Ishikawa (cell line): ENCODE measurements around a stretch of chr19.

- RRBS: no CpG with 5 or more reads among the region's 18 CpGs
Observed at GRCh38 chr19:2187087-2187627, 23.4 kb downstream of the DOT1L start.

DNA sequence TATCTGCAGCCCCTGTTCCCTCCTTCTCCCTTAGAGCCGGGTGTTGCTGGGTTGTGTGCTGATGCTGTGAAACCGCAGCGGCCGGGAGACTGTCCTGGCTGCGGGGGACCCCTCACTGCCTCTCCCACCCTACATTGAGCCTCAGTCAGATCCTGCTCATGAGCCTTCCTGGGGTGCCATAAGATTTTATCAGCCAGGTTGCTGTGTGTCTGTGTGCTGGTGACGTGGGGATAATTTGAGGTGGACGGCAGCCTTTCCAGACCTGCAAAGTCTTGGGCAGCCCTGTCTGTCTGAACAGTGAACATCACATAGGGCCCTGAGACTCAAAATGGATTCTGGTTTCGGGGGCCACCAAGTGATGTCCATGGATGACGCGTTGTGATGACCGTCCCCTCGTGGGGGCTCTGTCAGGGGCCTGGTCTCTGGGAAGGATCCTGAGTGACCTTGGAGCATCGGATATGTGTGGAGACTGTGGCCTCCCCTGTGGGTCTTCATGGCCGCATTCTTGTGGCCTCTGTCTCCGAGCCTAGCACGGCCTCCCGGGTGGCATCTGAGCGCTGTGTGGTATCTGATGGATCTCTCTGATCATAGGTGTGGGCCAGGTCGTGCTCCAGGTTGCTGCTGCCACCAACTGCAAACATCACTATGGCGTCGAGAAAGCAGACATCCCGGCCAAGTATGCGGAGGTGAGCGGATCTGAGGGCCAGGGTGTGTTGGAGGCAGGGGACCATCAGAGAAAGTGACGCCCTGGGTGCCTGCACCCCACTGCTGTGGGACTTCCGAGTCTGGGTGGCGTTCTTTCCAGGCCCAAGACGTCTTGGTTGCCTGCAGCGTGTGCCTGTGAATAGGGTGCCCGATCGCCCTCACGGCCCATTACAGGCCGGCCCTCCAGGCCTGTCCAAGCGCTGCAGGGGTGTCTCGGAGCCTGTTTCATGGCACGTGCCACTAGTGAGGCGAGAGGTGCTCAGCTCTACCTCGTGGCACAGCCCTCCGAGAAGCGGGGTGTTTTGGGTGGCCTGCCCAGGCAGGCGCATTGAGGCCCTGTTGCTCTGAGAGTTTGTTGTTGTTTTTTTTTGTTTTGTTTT is 29.7 kb downstream of the DOT1L start:
- RRBS: 96% methylated on average over 6 of the region's 41 CpGs

DNA sequence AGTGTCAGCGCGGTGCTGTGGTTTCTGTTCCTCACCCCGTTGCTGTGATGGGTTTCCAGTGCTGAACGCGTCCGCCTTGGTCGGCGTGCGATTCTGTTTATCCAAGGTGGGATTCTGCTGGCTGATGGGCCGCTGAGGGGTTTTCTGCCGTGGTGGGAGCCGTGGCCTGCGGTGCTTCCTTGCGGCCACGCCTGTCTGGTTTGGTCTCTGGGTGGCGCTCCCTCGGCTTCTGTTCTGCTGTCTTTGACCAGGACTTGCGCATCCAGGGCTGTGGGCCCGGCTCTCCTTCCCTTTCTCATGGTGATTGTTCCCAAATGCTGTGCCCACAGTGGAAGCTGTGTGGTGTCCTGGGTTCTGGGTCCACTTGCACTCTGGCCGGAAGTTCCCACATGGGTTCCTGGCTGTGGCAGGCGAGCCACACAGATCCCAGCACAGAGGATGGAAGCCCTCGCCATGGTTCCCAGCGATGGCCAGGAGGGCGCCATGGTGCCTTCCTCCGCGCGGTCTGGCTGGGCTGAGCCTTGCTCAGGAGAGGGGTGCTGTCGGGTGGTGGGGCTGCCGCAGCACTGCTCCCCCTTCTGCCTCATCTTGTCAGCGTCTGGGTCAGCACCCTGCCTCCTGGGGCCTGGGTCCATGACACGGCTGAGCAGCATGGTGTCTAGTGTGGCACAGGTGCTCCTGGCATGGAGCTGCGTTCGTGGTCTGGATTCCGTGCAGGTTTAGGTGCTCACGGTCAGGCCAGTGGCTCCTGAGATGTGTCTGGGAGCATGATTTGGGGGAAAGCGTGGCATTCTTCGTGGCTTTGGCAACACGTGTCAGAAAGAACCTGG is 33.4 kb downstream of the DOT1L start:
- RRBS: 100% methylated on average over 1 of the region's 38 CpGs

GRCh38 chr19:2210065-2210711 is 25.9 kb downstream of the PLEKHJ1 start:
- RRBS: no CpG with 5 or more reads among the region's 30 CpGs

DNA sequence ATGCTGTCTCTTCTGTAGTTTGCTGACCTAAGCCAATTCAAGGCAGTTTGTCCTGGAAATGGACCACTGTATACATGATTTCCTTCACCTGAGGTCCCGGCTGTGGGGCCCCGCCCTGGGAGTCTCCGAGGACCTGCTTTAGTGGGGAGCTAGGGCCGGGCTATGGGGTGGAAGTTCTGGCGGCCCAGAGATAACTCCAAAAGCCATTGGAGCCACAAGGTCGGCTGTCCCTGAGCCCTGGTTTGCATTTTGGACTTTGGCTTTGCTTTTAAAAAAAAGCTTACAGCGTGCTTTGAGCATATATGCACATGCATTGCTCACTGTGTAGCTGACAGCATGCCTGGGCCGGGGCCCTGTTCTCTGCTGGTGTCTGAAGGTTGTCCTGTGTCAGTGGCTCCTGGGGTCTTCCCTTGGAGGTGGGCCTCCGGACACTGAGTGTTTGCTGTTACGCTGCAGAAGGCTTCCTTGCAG is 23.4 kb downstream of the PLEKHJ1 start:
- RRBS: 89% methylated on average over 6 of the region's 10 CpGs

DNA sequence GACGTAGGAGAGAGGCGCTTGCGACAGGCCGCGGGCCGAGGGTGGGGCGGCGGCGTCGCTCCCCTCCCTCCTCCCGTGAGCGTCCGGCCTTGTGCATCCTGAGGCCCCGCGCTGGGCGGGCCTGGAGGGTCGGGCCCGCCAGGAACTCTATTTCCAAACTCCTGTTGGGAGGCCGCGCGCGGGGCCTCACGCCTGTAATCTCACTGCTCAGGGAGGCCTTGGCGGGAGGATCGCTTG is 260 bp downstream of the SF3A2 start:
- RRBS: 1% methylated on average over 7 of the region's 25 CpGs

GRCh38 chr19:2273352-2274064 is 8.5 kb downstream of the PEAK3 start:
- RRBS: 83% methylated on average over 8 of the region's 44 CpGs

DNA sequence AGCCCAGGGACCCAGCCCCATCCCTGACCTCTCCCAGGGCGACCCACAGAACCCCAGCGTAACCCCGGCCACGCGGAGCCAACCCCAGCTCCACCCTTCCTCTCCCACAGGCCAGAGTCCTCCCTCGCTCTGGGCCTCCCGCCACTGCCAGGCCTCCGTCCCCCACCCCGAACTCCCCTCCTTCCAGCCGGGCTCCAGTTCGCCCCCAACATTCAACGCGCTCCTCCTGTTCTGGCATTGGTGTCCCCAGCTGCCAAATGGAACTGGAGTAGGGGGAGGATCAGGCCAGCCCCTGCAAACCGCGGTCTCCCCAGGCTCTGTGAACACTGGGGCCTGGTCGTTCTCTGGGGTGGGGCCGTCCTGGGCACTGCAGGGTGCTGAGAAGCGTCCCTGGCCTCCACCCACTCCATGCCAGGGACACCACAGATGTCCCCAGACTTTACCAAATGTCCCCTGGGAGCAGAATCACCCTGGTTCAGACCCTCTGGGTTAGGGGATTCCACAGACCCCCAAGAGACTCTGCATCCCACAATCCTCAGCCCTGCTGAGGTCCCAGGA is 7.3 kb downstream of the LINGO3 start:
- RRBS: no CpG with 5 or more reads among the region's 18 CpGs

DNA sequence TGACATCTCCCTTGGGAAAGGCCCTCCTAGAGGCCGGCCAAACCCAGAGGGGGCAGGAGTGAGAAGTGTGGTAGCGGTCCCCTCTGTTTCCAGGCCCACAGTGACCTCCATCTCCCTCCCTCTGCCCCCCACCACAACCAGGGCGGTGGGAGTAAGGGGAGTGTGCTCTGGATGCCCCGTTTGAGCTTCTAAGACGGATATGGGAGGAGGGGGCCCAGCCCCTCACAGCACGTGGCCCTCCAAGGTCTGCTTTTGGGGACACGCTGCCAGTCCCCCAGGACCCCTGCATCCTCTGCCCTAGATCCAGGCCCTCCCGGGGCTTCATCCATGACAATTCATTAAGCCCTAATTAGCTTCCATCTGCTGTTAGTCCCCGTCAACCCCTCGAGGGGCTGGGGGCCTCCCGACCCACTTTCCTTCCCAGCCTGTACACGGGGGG is 2.3 kb downstream of the LINGO3 start:
- RRBS: 18% methylated on average over 1 of the region's 12 CpGs

- RRBS: no CpG with 5 or more reads among the region's 17 CpGs
Observed at GRCh38 chr19:2329130-2329453, 608 bp downstream of the SPPL2B start.

DNA sequence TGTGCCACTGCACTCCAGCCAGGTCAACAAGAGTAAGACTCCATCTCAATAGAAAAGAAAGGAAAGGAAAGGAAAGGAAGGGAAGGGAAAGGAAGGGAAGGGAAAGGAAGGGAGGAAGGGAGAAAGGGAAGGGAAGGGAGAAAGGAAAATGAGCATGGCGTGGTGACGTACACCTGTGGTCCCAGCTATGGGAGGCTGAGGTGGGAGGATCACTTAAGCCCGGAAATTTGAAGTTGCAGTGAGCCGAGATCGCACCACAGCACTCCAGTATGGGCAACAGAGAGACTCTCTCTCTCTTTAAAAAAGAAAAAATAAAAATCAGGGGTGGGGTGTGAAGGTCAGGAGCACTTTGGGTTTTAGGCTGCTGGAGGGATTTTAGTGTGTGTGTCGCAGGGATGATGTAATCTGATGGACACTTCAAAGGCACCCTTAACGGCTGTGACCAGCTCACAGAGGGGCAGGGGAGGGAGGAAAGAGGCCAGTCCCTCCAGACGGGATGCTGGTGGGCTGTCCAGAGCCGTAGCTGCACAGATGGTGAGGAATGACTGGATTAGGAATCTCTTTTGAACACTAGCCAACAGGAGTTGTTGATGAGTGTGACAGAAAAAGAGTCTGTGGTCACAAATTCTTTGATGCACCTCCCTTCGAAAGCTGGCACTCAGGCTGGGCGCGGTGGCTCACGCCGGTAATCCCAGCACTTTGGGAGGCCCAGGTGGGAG is 27.5 kb downstream of the TMPRSS9 start:
- RRBS: no CpG with 5 or more reads among the region's 14 CpGs

DNA sequence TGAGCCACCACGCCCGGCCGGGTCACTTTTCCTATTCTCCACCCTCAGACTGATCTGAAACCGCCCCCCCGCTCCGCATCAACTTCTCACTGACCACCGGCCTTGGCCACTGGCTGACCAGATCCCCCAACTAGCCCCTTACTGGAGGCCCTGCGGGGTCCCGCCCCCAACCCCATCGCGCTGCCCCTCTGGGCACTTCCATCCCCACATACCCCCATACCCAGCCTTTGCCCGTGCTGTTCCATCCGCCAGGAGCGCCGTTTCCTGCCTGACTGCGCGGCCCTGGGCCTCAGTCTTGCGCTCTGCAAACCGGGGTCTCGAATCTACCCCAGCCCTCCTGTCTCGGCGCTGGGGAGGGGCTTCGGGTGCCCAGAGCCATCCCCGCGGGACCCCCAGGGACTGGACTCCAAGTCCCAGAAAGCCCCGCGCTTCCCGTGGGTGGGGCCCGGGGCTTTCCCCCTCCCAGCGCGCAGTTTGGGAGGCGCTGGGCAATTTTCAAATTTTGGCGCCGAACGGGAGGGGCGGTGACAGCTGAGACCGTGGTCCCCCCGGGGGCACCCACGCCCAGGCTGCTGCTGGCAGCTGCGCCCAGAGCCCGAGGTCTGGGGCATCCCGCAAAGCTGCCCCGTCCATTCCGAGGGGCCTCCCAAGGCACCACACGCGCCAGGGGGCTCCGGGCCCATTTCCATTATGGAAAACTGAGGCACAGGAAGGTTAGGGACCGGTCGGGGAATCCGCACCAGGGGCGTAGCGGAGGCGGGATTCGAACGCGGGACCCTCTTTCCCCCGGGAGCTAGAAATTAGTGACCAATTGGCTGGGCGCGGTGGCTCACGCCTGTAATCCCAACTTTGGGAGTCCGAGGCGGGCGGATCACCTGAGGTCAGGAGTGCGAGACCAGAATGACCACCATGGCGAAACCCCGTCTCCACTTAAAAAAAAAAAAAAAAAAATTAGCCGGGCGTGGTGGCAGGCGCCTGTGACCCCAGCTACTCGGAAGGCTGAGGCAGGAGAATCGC is 5.3 kb upstream of the LMNB2 start:
- RRBS: 11% methylated on average over 30 of the region's 71 CpGs

DNA sequence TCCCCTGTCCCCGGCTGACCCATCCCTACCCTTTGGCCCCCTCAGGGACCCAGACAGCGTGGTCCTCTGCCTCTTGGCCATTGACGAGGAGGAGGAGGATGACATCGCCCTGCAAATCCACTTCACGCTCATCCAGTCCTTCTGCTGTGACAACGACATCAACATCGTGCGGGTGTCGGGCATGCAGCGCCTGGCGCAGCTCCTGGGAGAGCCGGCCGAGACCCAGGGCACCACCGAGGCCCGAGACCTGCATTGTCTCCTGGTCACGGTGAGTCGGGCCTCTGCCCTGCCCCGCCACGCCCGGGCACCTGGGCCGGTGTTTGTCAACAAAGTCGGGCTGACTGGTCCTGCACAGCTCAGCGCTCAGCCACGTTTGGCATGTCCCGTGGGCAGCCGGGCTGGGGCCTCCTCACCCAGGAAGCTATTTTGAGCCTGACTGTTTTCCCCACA is 1.1 kb downstream of the GADD45B start:
- RRBS: 19% methylated on average over 14 of the region's 26 CpGs

DNA sequence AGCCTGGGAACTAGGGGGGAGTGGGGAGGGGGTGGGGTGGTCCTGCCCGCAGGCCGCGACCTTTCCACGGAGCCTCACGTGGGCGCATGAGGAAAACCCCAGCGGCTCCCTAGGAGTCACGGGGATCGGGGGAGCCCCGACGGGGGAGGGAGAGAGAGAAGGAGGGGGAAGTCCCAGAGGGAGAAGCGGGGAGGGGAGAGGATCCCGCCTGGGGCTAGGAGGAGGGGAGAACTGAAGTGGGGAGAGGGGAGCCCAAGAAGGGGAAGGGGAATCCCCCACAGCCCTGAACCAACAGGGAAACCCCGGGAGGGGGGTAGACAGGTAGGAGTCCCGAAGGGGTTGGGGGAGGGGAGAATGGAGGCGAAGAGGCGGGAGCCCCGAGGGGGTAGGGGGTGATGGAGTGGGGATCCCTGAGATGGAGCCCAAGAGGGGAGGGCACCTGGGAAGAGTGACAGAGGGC is 3.2 kb downstream of the GADD45B start:
- RRBS: no CpG with 5 or more reads among the region's 18 CpGs

DNA sequence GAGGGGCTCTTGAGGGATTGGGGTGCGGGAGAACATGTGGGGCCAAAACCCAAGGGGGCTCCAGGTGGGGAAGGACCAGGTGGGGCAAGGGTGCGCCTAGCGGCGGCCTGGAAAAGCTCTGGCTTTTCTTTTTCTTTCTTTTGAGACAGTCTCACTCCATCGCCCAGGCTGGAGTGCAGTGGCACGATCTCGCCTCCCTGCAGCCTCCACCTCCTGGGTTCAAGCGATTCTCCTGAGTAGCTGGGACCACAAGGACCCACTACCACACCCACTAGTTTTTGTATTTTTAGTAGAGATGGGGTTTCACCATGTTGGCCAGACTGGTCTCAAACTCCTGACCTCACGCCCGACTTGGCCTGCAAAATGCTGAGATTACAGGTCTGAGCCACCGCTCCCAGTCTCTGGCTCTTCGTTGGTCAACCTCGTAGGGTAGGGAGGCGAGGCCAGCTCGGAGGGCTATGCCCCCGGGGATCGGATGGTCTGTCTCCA is 3.7 kb downstream of the GADD45B start:
- RRBS: no CpG with 5 or more reads among the region's 17 CpGs

DNA sequence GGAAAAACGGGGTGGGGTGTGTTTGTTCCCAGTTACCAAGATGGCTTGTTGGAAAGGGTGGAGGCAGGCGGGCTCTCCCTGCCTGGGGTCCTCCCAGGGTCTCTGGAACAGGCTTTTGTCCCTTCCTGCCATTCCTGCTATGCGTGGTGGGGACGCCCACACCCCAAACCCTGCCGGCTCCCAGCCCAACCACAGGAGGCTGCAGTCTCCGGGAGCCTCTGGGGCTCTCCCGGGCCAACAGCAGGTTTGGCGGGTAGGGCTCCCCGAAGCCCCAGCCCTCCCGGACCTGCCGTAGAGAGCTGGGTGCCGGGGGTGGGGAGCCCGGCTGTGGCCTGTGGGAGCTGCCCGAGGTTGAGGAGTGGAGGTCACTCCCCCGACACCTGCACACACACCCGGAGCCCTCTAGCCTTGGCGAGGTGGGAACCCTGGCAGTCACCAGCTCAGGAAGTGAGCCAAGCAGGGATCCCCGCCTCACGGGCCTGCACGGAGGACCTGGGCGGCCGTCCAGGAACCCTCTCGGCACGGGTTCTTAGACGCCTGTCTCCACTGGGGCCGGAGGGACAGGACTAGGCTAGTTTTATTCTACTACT is 36.9 kb downstream of the GADD45B start:
- RRBS: 57% methylated on average over 10 of the region's 26 CpGs

DNA sequence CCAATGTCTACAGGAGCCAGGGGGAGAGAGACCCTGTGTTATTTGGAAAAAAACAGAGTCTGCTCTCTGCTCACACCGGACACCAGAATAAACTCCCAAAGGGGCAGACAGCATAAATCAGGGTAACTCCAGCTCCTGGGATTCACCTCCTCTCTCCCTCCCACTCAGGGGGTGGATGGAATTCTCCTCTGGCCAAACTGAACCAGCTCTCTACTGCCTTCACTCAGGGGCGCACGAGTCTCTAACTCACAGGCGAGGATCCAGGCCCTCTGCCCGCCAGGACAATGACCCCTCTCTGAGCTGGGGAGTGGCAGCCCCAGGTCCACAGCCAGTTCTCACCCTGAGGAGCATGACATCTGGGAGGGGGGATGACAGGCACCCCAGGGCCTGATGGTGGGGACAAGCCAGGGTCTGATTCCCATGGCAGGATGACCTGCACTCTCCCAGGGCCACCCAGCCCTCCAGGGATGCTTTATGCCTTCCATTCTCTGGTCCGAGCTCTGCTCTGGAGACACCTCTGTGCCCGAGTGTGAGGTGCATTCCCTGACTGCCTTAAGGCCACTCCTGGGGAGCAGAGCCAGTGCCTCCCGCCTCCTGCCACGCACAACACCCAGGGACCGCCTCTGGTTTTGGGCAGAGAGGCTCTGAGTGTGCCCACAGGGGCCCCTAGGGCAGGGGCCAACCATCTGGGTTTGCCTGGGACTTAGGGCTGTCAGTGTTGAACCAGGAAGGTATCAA is 66.3 kb downstream of the GNG7 start:
- RRBS: 67% methylated on average over 1 of the region's 10 CpGs

- RRBS: 100% methylated on average over 1 of the region's 18 CpGs
Observed at GRCh38 chr19:2815931-2816648, 3.6 kb upstream of the ZNF554 start.

- RRBS: no CpG with 5 or more reads among the region's 19 CpGs
Observed at GRCh38 chr19:2933573-2934067, 11.2 kb downstream of the ZNF77 start.

DNA sequence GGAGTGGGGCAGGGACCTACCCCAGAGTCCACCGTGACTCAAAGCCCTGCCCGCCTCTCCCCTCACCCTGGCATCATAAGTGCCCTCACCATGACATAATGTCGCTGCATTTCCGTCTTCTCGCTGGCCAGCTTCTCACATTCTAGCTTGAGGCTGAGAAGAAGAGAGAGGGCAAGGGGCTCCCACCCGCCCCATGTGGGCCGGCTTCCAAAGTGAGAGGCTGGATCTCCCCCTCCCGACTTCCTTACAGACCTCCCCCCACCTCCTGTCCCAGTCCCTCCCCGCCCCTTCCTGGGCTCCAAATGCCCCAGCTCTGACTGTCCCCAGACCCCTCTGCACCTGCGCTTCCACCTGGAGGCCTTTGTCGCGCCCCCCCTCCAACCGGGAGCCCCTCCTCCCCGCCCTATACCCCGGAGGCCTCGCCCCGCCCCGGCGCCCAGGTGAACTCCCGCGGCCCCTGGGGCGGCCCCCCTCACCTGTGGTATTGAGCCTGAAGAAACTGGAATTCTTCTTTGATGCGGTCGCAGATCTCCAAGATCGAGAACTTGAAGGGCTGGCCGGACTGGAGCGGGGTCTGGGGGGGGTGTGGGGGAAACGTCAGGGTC is 748 bp downstream of the TLE2 start:
- RRBS: 2% methylated on average over 9 of the region's 28 CpGs